Measurements from ENCODE around the gene TIPRL.

DNA sequence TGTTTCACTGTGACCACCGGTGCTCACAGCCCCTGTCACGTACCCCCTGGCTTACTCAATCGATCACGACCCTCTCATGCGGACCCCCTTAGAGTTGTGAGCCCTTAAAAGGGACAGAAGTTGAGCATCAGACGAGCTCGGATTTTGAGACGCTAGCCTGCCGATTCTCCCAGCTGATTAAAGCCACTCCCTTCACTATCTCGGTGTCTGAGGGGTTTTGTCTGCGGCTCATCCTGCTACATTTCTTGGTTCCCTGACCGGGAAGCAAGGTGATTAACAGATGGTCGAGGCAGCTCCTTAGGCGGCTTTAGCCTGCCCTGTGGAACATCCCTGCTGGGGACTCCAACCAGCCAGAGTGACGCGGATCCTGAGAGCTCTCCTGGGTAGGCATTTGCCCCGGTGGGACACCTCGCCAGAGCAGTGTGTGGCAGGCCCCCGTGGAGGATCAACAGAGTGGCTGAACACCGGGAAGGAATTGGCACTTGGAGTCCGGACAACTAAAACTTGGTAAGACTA lies 50.5 kb downstream of the ADCY10 start:
- RAMPAGE, long total RNA: no peak
- RRBS: no CpG with 5 or more reads among the region's 21 CpGs

DNA sequence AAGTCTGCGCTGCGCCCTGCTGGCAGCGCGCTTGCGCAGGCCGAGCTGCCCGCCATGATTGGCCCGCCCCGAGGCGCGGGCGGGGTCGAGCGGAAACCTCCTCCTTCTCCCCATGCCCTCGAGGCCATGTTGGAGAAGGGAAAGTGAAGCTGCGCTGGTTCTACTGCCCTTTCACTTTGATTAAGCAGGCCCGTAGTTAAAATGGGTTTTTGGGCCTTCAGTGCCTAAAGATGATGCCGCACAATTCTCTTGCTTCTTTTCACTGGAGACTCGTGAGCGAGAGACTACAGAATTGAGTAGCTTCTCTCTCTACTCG lies 390 bp upstream of the DCAF6 start:
- RAMPAGE, long total RNA: no peak
- RRBS: no CpG with 5 or more reads among the region's 21 CpGs

GRCh38 chr1:167937418-167938127 lies 701 bp upstream of the MPC2 start:
- RAMPAGE, long total RNA: no peak
- RRBS: no CpG with 5 or more reads among the region's 21 CpGs

GRCh38 chr1:167973883-167974237 lies 37.0 kb upstream of the MPC2 start:
- RAMPAGE, long total RNA: no peak
- RRBS: no CpG with 5 or more reads among the region's 2 CpGs

- RAMPAGE, long total RNA: start-site peak on the plus strand at chr1:168178923-168179140, 1,199 and 347 reads in 2 replicates
- RRBS: 2% methylated on average over 15 of the region's 36 CpGs
Observed at GRCh38 chr1:168178482-168179105, at the start of gene TIPRL. Gene TIPRL (plus strand): TSS chr1:168178962.

GRCh38 chr1:168307930-168308477 lies 27.3 kb downstream of the TBX19 start:
- RAMPAGE, long total RNA: no peak
- RRBS: no CpG with 5 or more reads among the region's 3 CpGs

DNA sequence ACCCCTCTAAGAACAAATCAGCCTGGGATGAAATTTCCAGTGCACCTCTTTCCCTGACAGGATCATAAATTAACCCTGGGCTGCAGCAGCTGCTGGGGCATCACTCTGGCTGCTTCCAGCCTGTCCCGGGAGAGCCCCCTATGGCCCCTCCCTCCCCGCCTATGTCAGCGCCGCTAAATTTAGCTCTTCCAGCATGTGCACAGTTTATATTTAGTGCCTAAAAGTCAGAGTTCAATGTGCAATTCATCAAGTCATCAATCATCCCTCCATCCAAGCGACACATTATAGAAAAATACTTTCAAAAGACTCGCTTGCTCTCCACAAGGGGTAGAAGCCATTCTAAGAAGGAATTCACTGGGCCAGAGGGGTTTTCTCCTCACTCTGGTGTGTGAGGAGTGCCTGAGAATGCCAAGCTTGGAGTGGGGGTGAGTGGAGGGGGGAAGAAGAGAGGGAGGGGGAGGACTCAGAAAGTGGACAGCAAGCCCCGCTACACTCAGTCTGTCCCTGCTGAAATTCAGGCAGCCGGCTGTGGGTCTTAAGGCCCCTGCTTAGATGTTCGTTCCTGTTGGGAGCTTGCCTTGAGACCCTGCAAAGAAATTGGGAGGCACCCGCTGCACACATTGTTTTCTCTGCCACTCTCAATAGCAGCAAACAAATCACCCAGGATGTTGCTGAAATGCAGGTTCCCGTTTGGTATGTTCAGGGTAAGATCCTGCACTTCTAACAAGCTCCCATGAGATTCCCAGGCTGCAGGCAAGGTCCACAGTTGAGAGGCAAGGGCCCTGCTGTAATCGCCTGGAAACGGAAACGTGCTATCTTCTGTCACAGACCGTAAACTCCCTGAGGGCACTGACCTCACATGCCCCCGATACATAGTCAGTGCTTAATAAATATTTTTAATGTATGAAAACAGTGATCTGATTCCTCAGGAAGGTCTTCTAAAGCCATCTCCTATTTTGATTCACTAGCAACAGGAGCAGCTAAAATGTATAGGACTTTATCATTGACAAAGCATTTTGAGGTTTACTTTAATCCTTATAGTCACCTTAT lies 37.6 kb downstream of the XCL1 start:
- RAMPAGE, long total RNA: no peak
- RRBS: no CpG with 5 or more reads among the region's 16 CpGs

GRCh38 chr1:168621199-168621761 lies 44.9 kb downstream of the XCL1 start:
- RAMPAGE, long total RNA: no peak
- RRBS: no CpG with 5 or more reads among the region's 2 CpGs

DNA sequence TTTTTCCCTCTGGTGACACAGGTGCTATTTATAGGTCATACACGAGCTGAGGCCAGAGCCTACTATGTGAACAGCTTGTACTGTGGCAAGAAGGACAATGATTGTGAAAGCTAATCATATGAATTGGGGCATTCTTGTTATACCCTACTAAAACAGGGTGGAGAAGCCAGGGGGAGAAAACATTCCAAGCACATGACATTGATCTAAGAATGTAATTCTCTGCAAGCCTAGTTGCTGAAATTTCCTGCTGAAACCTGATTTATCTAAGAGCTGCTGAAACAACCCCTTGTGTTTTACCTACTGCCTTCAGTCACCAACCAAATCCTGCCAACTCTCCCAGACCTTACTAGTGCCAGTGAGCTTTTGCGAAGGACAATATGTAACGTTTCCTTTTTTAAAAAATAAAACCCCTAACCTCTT lies 60.4 kb downstream of the XCL1 start:
- RAMPAGE, long total RNA: no peak
- RRBS: no CpG with 5 or more reads among the region's 3 CpGs

DNA sequence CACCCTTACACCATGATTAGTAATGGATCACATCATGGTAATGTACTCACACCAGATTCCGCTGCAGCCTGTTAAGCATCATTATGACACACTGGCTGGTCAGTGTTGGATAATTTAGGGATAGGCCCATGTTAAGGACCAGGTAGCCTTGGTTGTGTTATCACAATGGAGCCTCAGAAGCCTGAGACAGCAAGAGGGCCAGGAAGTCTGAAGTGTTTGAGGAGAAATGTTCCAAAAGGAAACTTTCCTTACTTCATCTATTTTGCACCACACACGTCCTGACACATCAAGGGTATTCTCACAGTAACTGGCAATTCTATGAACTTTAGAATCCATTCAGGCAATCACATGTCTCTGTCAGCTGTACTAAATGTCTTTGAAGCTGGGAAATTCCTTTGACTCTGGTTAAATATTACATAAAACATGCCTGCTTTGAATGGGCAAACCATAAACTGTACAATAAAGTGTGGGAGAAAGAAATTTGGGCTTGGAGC lies 105.3 kb upstream of the DPT start:
- RAMPAGE, long total RNA: no peak
- RRBS: no CpG with 5 or more reads among the region's 2 CpGs

- RAMPAGE, long total RNA: no peak
- RRBS: no CpG with 5 or more reads among the region's 8 CpGs
Observed at GRCh38 chr1:169102457-169103022, 4.0 kb upstream of the ATP1B1 start.

- RAMPAGE, long total RNA: no peak
- RRBS: no CpG with 5 or more reads among the region's 3 CpGs
Observed at GRCh38 chr1:169119271-169119673, 12.8 kb downstream of the ATP1B1 start.

DNA sequence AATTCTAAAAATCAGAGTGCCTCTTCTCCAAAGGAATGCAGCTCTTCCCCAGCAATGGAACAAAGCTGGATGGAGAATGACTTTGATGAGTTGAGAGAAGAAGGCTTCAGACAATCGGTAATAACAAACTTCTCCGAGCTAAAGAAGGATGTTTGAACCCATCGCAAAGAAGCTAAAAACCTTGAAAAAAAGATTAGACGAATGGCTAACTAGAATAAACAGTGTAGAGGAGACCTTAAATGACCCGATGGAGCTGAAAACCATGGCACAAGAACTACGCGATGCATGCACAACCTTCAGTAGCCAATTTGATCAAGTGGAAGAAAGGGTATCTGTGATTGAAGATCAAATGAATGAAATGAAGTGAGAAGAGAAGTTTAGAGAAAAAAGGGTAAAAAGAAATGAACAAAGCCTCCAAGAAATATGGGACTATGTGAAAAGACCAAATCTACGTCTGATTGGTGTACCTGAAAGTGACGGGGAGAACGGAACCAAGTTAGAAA lies 25.5 kb downstream of the CCDC181 start:
- RAMPAGE, long total RNA: no peak
- RRBS: no CpG with 5 or more reads among the region's 10 CpGs

GRCh38 chr1:169459793-169461183 lies 25.5 kb downstream of the SLC19A2 start:
- RAMPAGE, long total RNA: no peak
- RRBS: 7% methylated on average over 9 of the region's 43 CpGs

- RAMPAGE, long total RNA: no peak
Observed at GRCh38 chr1:169624018-169624525, 5.9 kb downstream of the SELP start.

DNA sequence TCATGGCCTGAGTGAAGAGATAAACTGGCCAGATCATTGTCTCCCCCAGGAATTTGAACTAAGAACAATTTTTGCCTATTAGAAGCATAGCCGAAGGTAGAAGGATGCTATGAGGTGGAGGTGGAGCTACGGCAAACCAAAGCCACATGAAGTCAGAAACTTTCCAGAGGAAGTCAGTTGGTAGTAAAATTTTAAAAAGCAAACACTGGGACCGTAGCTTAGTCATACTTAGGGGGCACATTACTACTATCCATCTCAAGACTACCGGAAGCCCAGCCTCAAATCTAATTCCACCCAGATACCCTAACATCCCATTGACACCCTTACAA lies 2.7 kb downstream of the SCYL3 start:
- RAMPAGE, long total RNA: no peak
- RRBS: no CpG with 5 or more reads among the region's 4 CpGs

- RAMPAGE, long total RNA: no peak
- RRBS: no CpG with 5 or more reads among the region's 1 CpG
Observed at GRCh38 chr1:170200987-170201450, 55.3 kb downstream of the NTMT2 start.

GRCh38 chr1:170531096-170531904 lies 666 bp upstream of the GORAB start:
- RAMPAGE, long total RNA: no peak
- RRBS: no CpG with 5 or more reads among the region's 31 CpGs

DNA sequence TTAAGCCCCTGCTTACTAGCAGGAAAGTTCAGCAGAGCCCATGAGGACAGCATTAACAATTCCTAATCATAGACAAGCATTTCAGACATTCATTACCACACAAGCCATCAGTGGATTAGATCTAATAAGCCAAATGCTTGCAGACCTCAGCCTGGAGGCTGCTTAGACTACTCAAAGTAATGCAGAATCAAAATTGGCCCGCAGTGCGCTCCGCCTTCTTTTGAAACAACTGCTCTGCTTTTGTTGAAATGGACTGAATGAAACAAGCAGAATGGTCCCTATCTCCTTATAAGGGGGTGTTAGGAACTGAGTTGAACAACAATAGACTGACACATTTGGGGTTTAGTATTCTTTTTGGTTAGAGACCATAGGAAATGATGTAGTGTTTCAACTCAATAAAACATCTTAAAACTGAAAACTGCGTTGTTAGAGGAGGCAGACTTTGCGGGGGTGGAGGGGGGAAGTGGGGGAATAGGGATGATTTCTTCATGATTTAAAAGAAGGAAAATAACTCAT lies 54.5 kb downstream of the GORAB start:
- RAMPAGE, long total RNA: no peak
- RRBS: no CpG with 5 or more reads among the region's 5 CpGs

- RAMPAGE, long total RNA: no peak
- RRBS: no CpG with 5 or more reads among the region's 2 CpGs
Observed at GRCh38 chr1:170735618-170736128, 71.7 kb downstream of the PRRX1 start.

Data from kidney epithelial cell (primary cell).